SJCRH30 (cell line): ENCODE measurements around a stretch of chr13.

- RAMPAGE, long total RNA: no peak
Measured at GRCh38 chr13:97660418-97660947, 226.5 kb downstream of the RAP2A start.

DNA sequence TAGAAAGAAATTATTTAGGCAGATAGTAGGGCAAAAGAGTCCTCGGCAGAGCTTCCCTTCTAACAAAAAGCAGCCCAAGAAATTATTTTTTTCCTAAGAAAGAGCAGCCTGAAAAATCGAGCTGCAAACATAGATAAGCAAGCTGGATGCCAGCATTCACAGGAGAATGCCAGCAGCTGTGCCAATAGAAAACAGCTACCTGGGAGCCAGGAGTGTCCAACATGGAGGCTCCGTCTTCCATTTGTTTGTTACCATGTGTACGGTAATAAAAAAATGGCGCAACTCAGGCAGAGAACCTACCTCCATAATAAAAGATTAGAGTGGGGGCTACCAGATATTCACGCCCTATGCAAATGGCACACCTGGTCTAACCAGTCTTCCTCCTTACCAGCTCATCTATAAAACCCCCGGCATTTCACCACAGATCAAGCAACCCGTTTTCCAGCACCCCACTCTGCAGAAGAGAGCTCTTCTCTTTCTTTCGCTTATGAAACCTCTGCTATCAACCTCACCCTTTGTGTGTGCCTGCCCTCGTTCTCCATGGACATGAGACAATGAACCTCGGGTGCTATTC lies 77.5 kb upstream of the IPO5 start:
- RAMPAGE, long total RNA: no peak

- RAMPAGE, long total RNA: no peak
Measured at GRCh38 chr13:98143170-98143703, 343 bp downstream of the FARP1 start.

DNA sequence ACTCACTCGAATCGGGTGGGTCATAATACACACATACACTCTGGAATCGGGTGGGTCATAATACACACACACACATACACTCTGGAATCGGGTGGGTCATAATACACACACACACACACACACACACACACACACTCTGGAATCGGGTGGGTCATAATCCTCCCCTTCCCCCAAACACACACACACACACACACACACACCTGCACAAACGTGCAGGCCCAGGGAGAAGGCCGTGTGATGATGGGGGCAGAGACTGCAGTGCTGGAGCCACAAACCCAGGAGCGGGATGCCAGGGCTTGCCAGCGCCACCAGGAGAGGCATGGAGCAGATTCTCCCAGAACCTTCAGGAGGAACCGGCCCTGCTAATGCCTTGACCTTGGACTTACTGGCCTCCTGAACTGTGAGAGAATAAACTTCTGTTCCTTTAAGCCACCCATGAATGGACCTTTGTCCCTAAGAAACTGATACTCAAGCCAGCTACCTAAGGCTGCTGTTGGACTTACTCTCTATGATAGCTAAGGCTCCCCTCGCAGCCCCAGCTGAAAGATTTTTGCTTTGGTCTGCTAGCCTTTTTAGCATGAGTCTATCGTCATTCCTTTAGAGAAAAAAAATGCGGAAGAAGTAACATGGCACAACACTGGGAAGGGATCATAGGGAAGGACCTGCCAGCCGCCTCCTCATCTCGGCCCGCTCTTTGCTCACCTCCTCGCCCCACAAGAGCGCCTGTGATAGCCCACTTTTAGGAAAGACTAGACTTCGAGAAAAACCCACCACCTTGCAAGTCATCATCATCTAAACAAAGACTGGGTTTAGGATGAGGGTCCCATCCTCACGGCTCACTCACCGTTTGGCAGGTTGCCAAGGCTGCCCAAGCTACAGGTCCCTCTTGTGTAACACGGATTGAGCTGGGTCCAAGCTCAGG lies 136.3 kb upstream of the RNF113B start:
- RAMPAGE, long total RNA: no peak

DNA sequence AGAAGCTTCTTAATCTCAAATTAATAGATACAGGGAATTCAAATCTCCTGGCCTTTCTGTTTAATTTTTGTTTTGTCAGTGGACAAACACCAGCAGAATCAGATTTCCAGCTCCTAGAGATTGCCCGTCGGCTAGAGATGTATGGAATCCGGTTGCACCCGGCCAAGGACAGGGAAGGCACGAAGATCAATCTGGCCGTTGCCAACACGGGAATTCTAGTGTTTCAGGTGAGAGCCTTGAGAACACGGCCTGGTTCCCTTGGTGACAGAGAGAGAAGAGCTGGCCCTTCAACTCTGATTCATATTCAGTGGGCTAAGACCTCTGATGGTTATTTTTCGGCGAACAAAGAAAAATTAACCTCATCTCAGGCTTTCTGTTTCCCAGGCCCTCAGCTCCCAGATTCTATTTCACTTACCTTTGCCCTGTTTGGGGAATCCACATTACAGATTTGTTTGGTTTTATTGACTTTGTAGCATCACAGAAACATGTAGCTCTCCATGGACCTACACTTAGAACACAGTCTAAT lies 191.3 kb downstream of the STK24 start:
- RAMPAGE, long total RNA: no peak

GRCh38 chr13:98419802-98420801 lies 156.8 kb downstream of the STK24 start:
- RAMPAGE, long total RNA: no peak

DNA sequence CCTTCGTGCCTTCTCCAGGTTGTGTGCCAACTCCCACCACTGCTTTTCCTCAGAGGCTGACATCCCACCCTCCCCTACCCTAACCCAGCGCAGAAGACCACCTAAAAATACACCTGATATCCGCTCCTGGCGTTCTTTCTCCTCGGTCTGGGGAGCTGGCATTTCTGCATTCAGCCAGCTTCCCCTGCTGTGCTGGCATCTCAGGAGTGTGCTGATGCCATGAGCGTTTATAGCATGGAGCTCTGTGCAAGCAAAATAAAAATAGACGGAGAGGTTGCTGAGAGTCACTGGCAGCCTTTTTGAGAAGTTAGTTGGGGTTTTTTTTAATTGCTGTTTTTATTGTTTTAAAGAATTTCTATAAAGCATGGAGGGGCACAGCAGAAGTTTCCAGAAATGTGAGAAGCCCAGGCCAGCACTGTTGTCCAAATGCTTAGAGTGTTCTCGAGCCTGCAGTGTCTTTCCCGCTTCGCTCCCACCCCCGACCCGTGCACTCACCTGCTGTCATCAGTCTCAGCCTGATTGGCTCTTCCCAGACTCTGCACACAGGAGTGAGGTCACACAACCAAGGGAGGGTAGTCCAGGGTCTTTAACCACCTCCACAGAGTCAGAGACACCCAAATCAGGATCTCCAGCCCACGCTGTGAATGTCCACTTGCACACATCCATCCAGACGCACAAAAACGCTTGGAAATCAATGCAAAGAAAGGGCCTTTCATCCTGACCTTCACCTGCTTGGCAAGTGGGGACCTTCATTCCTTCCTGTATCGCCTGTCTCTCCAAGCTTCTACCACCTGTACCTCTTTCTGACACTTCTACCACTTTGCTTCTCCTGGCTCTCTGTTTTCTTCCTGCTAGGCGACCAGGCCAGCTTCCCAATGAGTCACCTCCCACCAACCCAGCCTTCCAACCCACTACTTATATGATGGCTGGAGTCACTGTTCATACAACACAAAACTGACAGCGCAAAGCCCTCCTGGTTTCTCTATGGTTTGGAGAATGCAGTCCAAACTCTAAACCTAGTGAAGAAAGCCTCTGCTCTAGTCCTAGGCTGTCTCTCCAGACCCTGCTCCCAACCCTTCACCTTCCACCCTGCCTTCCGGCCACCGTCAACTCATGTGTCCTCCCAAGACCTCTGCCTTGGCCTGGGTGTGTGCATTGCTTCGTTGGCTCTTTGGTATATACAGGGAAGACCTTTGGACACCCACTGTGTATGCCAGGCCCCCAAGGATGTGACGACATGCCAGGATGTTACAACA lies 148.9 kb downstream of the STK24 start:
- RAMPAGE, long total RNA: no peak

DNA sequence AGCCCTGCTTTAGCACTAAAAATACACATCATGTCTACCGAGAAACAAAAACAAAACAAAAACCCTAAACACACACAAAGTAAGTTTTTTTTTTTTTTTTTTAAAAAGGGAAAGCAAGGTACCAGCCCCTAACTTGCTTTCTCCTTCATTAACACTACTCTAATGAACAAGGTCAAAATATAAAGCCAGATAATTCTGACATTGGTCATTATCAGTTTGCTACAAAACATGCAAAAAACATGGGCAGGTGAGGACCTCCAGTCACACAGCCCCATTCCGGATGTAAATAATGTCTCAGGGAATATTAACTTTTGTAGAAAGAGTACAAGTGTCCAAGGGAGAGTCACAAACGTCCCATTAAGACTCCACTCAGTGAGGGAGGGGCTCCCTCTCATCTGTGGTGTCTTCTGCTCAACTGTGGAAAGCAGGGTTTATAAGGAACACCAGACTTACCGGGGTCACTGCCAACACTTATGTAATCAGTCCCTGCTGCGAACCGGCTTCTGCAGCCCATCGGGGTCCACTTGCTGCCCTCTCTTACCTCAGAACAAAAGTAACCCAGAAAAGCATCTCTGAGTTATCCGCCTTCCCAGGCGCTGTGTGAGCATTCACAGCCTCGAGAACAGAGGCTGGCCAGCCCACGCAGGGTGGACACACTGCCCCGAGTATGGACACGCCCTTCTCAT lies 64.3 kb downstream of the STK24 start:
- RAMPAGE, long total RNA: no peak

GRCh38 chr13:98515076-98515876 lies 61.6 kb downstream of the STK24 start:
- RAMPAGE, long total RNA: no peak

GRCh38 chr13:98535518-98536042 lies 41.3 kb downstream of the STK24 start:
- RAMPAGE, long total RNA: no peak

DNA sequence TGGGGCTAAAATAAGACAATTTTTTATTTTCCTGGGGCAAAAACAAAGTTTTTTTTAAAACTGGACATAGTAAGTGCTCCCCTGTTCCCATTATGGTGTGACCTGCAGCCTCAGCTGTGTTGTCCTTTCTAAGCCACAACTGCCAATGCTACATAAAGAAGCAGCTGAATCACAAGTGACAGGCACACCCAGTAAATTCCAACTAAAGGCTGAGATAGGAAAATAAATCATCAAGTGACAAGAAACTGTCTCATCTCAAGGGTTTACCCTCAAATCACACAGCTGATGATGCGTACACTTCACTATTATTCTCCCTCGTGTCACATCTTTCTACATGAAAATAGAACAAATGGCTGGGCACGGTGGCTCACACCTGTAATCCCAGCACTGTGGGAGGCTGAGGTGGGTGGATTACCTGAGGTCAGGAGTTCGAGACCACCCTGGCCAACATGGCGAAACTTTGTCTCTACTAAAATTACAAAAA lies 28.6 kb downstream of the STK24 start:
- RAMPAGE, long total RNA: no peak

DNA sequence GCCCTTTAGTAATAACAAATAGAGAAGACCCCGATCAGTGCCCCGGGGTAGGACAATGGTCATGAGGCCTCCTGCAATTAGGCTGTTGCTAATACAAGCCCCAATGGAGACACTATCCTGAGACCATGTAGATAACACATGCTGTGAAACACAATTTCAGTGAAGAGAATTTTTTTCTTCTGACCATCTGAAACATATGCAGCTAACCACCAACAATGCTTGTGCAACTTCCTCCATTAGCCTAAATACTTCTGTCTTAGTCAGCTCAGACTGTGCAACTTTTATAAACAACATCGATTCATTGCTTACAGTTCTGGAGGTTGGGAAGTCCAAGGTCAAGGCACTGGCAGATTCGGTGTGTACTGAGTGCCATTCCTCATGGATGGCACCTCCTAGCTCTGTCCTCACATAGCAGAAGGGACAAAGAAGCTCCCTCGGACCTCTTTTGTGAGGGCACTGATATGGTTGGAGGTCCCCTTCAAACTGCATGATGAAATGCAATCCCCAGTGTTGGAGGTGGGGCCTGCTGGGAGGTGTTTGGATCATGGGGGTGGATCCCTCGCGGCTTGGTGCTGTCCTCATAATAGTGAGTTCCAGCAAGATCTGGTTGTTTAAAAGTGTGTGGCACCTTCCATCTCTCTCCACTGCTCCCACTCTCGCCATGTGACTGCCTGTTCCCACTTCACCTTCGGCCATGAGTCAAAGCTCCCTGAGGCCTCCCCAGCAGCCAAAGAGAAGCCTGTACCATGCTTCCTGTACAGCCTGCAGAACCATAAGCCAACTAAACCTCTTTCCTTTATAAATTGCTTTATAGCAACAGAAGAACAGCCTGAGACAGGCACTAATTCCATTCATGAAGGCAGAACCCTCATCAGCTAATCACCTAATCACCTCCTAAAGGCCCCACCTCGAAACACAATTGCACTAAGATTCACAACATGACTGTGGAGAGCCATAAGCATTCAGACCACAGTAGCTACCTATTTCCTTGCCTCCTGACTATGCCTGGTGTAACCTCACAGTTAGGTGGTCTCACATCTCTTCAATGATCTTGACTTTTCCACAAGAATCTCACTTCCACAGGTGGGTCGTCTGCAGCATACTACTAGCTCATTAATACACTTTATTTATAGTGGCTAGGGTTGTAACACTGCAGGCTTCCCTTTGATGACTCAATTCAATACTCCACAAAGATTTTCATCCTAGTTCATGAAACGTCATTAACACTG lies 27.5 kb downstream of the STK24 start:
- RAMPAGE, long total RNA: no peak

GRCh38 chr13:98551465-98552053 lies 25.3 kb downstream of the STK24 start:
- RAMPAGE, long total RNA: no peak

GRCh38 chr13:98568211-98568442 lies 8.8 kb downstream of the STK24 start:
- RAMPAGE, long total RNA: no peak

- RAMPAGE, long total RNA: no peak
Measured at GRCh38 chr13:98821910-98822636, 69.6 kb upstream of the SLC15A1 start.

GRCh38 chr13:98892536-98893054 lies 85.3 kb downstream of the DOCK9 start:
- RAMPAGE, long total RNA: no peak

DNA sequence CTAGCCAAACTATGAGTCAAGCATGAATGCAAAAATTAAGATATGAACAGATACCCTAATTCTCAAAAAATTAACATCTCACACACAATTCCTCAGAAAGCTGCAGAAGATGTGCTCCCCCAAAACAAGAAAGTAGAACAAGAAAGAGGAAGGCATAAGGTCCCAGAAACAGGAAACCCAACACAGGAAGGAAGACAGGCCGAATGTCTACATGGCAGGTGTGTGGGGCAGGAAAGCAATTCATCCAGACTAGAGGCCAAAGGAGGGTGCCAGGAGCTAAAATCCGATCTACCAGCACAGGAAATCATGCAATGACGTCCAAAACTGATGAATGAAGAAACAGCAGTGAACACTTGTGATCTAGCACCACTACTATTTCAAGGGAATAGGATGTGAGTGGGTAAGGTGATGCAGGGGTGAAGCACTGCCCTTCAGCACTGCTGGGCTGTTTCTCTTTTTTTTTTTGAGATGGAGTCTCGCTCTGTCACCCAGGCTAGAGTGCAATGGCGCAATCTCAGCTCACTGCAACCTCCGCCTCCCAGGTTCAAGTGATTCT lies 59.1 kb downstream of the DOCK9 start:
- RAMPAGE, long total RNA: no peak

DNA sequence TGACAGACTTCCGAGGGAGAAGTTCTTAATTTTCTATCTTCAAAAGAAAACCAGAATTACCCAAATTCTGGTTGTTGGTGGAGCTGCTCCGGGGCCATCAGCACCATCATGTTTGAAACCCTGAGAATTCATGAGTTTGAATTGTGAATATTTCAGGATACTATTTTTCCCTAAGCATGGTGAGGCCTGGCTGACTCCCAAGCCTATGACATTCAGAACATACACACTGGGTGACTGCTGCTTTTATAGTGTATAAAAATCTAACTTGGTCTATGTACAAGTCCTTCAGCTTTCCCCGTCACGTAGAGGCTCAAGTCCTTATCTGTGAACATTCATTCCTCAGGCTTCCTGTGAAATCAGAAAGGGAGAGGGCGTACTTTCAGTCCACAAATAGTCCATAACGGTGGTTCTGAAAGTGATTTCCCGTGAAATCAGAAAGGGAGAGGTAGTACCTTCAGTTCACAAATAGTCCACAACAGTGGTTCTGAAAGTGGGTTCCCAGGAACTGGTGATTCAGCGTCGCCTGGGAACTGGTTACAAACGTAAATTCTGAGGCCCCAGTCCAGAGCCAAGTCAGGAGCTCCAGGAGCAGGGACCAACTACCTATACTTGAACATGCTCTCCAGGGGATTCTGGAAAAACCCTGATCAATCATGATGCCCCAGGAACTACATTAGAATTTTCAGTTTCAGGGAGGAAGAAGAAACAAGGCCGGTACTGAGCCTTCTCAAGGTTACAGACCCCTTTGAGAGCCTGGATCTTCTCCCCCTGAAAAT lies 17.5 kb downstream of the DOCK9 start:
- RAMPAGE, long total RNA: no peak

DNA sequence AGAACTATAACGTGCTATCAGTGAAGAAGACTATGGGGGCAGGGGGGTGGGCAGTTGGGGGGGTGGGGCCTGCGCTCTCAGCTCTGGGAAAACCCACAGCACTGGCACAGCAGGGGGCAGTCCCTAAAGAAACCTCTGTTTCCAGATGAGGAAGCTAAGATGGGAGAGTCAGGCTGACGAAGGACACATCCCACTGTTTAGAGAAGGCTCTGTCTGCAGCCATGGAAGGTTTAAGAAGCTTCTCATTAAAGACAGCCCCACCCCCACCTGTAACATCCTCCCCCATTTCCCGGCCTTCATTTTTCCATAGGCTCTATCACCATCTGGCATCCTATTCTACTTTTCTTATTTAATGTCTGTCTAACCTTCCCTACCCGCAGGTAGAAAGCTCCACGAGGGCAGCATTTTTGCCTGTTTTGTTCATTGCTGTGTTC lies 7.2 kb upstream of the DOCK9 start:
- RAMPAGE, long total RNA: no peak

- RAMPAGE, long total RNA: no peak
Measured at GRCh38 chr13:98988279-98988687, 10.4 kb upstream of the DOCK9 start.